ENCODE data around the gene AK7.

DNA sequence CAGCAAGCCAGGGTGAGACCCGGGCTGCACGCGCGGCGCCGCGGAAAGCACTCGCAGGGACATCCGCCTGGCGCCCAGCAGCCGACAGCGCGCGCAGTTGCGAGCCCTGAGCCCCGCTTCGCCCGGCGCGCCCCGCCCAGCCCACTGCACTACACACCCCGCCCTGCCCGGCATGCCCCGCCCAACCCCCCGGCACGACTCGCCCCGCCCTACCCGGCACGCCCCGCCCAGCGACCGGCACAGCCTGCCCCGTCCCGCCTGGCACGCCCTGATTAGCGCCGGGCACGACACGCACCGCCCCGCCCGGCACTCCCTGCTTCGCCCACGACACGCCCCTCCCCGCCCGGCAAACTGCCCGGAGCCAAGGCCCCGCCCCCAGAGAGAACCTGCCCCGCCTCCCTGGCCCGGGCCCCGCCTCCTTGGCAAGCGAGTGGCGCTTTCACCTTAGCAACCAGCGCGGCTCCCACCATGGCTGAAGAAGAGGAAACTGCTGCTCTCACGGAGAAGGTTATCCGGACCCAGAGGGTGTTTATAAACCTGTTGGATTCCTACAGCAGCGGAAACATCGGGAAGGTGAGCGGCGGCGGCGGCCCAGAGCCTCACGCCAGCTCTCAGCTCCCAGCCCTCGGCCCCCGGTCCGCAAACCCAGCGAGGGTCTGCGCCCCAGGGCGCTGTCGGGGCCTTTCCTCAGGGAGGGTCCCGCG is at the start of gene AK7:
Gene AK7 (plus strand): TSS at position 442 of the 704 bp plus-strand sequence.
- PRO-cap, result bidirectional peak, plus-strand start at position 559 of the sequence, minus-strand start at position 108 of the sequence
- RAMPAGE, long total RNA, result start-site peak on the plus strand centred at position 456 of the sequence, 20 bp wide, 40 and 8 reads in 2 replicates

DNA sequence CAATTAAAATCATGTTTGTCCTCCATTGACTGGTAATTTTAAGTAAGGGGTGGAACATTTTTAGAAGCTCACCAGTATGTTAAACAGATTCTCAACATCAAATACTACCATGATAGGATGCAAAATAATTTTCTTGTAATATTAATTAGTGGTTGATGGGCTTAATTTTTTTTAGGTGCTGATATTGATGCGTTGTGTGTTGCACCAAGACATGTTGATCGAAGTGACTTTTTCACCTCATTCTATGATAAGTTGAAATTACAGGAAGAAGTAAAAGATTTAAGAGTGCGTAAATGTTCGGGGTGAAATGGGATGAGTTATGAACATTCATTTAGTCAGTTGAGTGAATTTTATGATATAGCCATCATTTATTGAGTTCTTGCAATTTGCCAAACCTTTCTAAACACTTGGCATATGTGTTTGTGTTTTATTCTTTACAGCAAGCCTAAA is 25.1 kb downstream of the PAPOLA start:
- PRO-cap, result no peak
- RAMPAGE, long total RNA, result no peak

DNA sequence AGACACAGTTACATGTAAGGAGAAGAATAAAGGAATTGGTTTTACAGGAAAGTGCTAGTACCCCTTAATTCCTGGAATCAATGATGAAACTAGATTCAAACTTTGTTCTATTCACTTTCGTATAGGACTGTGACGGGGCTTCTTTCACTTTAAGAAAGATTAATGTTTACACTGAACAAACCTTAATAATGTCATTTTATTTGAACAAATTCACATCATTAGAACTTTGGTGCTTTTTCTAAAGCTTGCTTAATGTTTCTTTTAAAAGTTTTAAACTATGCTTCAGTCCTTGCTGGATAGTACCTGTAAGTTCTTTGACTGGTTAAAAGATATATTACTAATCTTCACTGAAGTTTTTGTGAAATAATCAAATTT is 36.0 kb downstream of the PAPOLA start:
- PRO-cap, result no peak
- RAMPAGE, long total RNA, result no peak

- PRO-cap, result bidirectional peak, plus-strand start at chr14:96592768, minus-strand start at chr14:96592781
- RAMPAGE, long total RNA, result no peak
Observed at GRCh38 chr14:96592549-96593021, 90.4 kb downstream of the PAPOLA start.

DNA sequence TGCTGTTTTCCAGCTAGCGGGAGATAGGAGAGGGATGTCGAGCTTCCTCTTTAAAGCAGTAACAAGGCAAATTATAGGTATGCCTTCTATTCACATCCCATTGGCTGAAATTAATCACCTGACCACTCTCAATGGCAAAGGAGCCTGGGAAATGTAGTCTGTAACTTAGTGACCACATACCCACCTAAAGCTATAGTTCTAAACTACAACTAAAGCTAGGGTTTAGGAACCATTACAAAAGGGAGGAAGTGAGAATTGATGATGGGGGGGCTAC is 34.5 kb upstream of the VRK1 start:
- PRO-cap, result unidirectional peak, minus-strand start at position 73 of the sequence
- RAMPAGE, long total RNA, result no peak

DNA sequence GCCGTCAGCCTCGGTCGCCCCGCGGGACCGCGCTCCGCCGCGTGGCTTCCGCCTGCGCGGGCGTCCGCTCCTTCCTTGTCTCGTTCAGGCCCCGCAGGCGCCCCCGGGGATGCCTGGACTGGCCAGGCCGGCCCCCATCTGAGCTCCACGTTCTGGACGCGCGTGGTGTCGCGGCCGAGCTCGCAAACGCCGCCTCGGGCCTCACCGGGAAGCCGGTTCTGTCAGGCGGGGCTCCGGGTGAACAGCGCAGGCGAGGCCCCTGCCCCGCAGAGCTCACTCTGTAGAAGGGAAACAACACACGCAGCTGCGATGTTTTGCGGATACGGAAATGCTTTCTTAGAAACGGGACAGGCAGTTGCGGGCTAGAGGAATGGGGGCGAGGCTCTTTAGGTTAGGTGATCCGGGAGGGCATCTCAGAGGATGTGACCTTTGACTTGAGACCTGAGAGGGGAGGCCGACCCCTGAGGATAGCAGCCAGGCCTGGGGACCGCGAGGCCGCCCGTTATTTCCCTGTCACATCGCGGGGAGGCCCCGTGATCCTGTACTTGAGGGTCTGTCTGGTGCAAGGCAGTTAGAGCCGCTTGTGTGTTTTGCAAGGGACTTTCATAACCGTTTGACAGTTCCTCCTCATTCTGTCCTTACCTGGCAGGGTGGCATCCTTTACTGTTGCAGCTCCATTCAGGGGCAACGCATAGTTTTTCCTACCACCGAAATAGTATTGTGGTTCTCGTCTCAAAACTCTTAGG is 569 bp downstream of the VRK1 start:
- PRO-cap, result bidirectional peak, plus-strand start at position 276 of the sequence, minus-strand start at position 280 of the sequence
- RAMPAGE, long total RNA, result no peak

GRCh38 chr14:97702746-97703049 is 905.5 kb downstream of the VRK1 start:
- PRO-cap, result no peak
- RAMPAGE, long total RNA, result no peak

DNA sequence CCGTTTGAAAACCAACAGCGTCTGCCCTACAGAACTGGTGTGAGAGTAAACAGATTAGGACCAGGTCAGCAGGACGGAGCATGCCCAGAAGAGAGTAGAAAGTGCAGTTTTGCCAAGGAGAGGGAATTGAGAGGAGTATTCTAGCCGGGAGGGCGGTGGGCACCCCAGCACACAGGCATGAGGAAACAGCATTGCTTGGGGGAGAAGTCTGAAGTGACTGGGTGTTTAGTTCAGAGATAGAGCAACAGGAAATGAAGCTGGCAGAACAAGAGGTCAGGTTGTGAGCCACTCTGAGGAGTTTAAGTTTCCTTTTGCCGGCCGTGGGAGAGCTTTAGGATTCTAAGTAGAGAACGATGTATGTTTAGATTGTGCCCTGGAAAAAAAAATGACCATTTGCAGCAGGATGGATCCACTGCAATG is 927.2 kb downstream of the VRK1 start:
- PRO-cap, result no peak
- RAMPAGE, long total RNA, result no peak

GRCh38 chr14:98483565-98483785 is 788.5 kb downstream of the BCL11B start:
- PRO-cap, result no peak
- RAMPAGE, long total RNA, result no peak

- PRO-cap, result unidirectional peak, minus-strand start at chr14:98818274
- RAMPAGE, long total RNA, result no peak
Observed at GRCh38 chr14:98818097-98818413, 453.9 kb downstream of the BCL11B start.

DNA sequence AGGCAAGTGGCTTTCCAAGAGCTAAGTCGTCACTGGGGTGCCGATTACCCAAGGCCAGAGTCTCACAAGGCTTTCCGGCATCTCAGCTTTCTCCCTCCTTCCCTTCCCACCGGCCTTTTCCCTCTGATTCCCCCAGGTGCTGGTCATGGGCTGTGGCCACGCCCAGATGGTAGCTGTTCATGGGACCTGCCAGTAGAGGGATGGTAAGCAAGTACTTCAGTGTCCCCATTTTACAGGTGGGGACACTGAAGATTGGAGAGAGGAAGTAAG is 47.6 kb downstream of the BCL11B start:
- PRO-cap, result no peak
- RAMPAGE, long total RNA, result no peak

DNA sequence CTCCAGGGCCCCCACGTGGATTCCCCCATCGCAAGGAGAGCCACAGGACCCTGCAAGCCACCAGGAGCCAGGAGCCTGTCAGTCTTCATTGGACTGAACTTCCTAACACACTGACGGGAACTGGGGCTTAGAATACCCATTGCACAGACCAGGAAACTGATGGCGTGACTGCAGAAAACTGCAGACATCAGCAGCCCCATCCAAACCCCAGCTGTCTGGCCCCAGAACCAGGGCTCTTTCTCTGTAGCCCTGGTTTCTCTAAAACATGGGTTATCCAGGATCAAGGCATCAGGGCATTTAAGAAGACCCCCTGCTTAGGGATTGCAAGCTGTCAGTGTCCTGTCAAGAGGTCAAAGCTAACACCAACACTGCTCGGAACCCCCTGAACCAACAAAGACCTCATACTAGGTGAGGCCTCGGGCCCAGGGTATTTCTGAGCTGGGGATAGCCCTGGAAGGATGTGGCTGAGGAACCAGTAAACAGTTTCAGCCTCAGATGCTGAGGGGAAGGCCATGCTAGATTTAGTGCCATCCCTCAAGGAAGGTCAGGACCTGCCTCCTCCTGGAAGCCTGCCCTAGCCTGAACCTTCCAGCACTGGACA is 39.3 kb downstream of the BCL11B start:
- PRO-cap, result no peak
- RAMPAGE, long total RNA, result no peak

- PRO-cap, result no peak
- RAMPAGE, long total RNA, result no peak
Observed at GRCh38 chr14:99252371-99252977, 19.5 kb downstream of the BCL11B start.

- PRO-cap, result no peak
- RAMPAGE, long total RNA, result no peak
Observed at GRCh38 chr14:99255423-99255846, 16.6 kb downstream of the BCL11B start.

GRCh38 chr14:99287180-99287711 is 15.2 kb upstream of the BCL11B start:
- PRO-cap, result no peak
- RAMPAGE, long total RNA, result no peak

DNA sequence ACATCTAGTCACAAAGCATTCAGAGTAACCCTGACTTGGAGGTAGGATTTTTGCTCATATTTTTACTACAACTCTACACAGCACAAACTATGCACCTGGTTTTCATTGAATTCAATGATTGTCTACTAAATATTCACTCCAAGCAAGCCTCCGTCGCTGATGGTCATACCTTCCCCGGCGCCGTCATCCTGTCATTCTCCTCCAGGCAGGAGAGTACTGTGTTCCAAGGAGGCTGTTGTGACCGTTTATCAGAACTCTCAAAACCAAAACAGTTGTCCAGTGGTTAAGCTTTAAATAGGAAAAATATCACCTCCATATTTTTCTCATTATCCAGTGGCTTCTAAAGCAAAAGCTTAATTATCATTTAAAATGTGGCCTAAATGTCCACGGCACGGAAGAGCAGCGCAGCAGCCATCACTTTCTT is 2.1 kb downstream of the SETD3 start:
- PRO-cap, result no peak
- RAMPAGE, long total RNA, result no peak

DNA sequence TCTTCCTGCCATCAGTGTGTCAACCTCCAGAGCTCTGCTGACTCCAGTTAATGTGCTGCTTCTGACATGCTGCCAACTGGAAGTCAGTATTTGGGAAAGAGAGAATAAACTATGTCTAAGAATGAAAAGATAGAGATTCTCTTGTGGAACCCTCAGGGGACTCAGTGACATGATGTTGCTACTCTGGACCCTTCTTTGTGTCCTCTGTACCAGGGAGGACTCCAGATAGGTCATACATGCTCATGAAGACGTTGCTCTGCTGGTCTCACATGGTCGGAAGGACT is 25.3 kb downstream of the CCNK start:
- PRO-cap, result no peak
- RAMPAGE, long total RNA, result no peak

DNA sequence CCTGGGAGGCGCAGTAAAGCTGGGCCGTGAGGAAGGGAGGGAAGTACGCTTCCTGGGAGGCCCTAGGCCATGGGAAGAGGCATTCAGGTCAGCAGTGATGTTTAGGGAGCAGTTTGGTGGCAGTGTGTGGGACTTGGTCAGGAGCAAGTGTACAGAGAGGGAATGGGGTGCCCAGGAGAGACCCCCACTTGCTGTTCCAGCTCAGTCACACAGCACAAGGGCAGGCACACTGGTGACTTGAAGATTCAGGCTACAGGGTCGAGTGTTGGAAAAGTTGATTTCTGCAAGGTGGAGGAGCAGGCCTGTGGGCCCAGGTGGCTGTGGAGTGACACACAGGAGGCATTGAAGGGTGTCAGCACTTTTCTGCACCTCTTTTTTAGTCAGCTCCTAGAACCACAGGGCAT is 27.3 kb downstream of the CCNK start:
- PRO-cap, result no peak
- RAMPAGE, long total RNA, result no peak

- PRO-cap, result no peak
- RAMPAGE, long total RNA, result no peak
Observed at GRCh38 chr14:99737428-99738189, 53.5 kb downstream of the CYP46A1 start.

DNA sequence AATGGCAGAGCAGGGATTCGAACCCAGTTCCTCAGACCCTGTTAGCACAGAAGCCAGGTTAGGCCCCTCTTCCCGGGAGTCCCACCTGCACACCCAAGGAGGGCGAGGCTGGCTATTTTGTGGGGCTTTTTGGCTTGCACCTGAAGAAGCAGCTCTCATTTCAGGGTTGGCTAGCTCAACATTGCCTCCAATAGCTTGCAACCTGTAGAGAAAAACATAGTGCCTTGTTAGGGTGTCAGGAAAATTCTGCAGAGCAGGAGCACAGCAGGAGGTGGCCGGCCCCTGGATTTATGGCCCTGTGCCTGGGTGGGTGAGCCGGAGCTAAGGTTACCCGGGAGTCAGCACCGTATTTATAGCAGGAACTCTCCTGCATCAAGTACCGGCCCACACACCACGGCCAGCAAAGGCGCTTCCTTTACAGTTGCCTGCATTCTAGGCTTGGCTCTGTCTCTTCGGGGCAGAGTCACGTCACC is 52.9 kb upstream of the EML1 start:
- PRO-cap, result no peak
- RAMPAGE, long total RNA, result no peak